Neural crest cell (in vitro differentiated cells): ENCODE measurements around the gene MAP7D2.

DNA sequence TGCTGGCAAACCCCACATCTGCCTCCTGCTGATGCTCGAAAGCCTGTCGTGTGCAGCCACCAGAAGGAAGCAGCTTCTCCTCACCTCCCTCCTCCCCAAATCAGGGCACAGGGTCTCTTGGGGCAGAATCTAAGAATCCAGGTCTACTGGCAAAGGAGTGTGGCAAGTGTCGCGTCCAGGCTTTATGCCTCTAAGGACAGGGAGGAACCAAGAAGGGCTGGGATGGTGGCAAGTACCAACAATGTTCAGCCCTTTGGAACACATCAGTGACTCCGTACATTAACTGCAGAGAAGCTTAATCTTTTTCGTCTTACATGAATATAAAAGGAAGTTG, 16.4 kb upstream of the BEND2 start:
- PRO-cap = no peak

DNA sequence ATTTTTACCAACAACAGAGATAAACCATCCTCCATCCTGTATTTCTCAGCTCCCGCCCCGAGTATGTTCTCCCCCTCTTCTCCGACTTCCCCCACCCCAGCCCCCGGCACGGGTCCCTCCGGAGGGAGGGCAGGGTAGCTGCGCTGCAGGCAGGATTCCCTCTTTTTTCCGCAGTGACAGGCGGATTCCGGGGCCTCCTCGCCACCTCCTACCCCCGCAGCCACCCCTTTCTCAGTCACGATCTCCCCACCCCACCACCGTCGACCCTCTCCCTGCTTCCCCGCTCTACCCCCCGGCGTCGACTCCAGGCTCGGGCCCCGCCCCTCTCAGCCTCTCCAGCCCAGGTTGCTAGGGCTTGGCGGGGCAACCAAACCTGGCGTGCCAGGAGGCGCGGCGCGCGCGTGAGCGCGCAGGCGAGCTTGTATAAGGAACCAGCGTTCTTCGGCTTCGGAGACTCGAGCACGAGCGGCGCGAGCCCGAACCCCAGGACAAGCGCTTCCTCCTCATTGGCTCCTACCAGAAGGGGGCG, 396 bp upstream of the CDKL5 start:
- PRO-cap = unidirectional peak, minus-strand start at position 233 of the sequence; bidirectional peak, plus-strand start outside the sequence, minus-strand start at position 457 of the sequence

DNA sequence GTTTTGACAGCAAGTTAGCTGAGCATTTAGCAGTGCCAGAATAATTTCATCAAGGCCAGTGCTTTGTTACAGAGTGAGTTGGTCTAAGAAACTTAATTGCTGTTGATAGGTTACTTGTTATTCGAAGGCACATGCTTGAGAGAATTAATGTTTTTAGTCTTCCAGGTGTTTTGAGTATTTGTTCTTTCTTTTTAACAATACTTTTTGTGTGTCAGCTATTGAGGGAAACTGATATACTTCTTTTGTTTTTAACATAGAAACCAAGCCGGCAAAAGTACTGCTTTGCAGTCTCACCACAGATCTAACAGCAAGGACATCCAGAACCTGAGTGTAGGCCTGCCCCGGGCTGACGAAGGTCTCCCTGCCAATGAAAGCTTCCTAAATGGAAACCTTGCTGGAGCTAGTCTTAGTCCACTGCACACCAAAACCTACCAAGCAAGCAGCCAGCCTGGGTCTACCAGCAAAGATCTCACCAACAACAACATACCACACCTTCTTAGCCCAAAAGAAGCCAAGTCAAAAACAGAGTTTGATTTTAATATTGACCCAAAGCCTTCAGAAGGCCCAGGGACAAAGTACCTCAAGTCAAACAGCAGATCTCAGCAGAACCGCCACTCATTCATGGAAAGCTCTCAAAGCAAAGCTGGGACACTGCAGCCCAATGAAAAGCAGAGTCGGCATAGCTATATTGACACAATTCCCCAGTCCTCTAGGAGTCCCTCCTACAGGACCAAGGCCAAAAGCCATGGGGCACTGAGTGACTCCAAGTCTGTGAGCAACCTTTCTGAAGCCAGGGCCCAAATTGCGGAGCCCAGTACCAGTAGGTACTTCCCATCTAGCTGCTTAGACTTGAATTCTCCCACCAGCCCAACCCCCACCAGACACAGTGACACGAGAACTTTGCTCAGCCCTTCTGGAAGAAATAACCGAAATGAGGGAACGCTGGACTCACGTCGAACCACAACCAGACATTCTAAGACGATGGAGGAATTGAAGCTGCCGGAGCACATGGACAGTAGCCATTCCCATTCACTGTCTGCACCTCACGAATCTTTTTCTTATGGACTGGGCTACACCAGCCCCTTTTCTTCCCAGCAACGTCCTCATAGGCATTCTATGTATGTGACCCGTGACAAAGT, 67.9 kb downstream of the RS1 start:
- PRO-cap = no peak

DNA sequence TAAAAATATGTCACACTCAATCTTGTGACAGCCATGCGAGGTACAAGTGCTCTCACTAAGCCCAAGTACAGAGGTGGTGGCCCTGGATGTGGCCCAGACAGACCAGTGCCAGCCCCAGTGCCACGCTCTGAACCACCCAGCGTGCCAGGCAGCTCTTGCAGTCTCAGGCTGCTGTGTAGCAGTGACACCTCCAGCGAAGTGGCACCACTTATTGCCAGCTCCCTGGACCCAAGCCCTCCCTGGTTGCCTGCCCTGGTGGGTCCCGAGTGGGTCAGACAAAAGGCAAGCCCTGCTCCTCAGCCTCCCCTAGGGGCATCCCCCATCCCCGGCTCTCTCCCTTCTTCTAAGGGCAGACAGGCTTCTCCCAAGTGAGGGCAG, 100.2 kb downstream of the PHKA2 start:
- PRO-cap = no peak

- PRO-cap = no peak
These were observed 27.5 kb downstream of the MAP3K15 start for GRCh38 chrX:19487851-19488247.

DNA sequence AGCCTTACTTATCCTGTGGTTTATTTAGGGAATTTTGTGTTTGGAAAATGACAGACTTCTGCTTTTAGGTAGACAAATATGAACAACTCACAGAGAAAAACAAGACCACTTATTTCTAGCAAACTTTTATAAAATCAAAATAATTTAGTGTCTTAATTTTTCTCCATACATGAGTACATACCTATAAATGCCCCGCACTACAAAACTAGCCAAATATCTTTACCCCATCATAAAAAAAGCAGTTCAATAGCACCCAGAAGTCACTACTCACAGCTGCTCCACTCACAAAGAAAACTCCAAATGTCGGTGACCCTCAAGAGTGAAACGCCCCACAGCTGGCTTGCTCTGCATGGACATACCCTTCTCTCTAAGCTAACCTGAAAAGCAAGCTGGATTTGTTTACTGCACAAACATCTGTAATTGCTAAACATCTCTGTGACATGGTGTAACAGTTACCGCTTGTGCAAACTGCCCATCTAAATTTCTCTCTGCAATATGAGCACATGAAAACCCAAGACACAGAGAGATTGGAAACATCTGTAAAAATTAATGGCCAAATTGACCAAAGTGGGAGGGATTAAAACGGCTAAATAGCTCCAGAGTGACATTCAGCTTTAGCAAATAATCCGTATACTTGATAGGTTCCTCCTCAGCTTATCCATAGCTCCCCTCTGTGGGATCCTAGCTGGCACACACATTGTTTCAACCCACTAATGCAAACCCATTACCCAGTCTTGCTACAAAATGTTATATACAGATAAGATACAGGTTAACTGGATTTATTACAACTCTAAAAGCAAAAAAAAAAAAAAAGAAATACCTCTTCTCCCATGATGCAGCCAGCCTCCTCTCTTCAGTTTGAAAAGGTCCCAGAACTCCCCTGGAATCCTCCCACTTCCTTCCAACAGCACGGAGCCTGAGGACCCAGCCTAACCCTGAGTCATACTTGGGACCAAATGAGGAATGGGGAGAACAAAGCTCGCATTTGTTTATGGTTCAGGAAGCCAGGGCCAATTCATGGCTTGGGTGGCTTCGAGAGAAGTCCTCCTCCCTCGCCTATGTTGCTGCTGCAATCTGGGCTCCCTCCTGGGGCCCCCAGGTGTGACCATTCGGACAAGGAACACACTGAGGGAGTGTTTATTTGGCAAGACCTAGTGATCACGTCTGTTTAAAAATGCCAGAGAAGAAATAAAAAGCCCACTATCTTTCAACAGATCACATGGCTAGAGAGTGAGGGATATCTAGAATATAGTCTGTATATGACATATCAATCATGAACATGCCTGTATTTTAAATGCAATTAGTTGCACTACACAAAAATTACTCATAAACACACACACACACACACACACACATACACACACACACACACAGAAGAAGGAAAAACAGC, 155.2 kb upstream of the MAP3K15 start:
- PRO-cap = bidirectional peak, plus-strand start at position 299 of the sequence, minus-strand start at position 302 of the sequence; bidirectional peak, plus-strand start at position 1,013 of the sequence, minus-strand start at position 958 of the sequence

DNA sequence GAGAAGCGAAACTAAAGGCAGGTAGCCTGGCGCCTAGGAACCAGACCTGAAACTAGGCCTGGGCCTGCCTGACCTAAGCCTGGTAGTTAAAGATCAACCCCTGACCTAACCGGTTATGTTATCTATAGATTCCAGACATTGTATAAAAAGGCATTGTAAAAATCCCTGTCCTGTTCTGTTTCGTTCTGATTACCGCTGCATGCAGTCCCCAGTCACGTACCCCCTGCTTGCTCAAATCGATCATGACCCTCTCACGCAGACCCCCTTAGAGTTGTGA, 131.8 kb downstream of the SH3KBP1 start:
- PRO-cap = no peak

- PRO-cap = no peak
These were observed 86.5 kb downstream of the SH3KBP1 start for GRCh38 chrX:19800817-19801403.

GRCh38 chrX:19946197-19946510, 44.7 kb downstream of the BCLAF3 start:
- PRO-cap = no peak

DNA sequence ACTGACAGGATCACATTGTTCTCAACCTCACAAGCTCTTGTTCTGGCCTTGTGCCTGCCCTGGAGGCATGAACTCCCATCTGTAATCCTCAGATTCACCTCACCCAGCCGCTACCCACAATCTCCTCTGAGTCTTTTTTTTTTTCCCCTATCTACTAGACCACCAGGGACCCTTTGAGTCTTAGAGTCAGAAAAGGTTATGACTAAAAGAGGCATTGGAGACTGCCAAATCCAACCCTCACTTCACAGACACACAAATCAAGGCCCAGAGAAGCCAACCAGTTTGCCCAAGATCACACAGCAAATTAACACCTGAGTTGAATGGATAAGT, 53.8 kb downstream of the MAP7D2 start:
- PRO-cap = no peak

DNA sequence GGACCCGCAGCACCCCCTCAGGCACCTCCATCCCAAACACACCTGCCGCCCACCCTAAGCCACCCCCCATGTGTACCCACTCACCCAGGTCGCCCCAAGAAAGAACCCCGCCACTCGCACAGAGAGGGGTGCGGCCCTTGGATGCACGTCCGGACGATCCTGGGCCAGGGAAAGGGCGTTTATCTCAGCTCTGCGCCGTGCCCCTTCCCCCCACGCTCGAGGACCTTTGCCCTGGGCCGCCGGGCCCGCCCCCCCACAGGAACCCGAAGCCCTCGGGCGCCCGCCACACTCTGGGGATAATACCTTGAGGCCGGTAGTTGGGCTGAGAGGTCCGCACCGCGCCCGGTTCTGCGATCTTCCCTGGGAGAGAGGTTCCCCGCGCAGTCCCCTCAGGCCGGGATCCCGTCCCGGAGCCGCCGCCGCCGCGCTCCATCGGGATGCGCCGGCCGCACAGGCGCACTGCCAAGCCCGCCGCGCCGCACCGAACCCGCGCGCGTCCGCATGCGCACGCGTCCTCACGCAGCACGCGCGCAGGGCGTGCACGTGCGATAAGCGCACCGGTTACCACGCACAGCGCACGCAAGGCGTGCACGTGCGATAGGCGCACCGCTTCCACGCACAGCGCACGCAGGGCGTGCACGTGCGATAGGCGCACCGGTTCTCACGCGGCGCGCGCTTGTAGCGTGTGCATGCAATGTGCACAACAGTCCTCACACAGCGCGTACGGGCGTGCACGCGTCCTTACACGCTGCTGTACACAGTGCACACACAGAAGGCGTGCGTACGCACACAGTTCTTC, at the start of gene MAP7D2:
Gene MAP7D2, minus strand, starts transcription at position 461 of the 799 bp plus-strand sequence.
- PRO-cap = no peak

- PRO-cap = unidirectional peak, plus-strand start at chrX:20266313
These were observed 746 bp downstream of the RPS6KA3 start for GRCh38 chrX:20265956-20266369.

DNA sequence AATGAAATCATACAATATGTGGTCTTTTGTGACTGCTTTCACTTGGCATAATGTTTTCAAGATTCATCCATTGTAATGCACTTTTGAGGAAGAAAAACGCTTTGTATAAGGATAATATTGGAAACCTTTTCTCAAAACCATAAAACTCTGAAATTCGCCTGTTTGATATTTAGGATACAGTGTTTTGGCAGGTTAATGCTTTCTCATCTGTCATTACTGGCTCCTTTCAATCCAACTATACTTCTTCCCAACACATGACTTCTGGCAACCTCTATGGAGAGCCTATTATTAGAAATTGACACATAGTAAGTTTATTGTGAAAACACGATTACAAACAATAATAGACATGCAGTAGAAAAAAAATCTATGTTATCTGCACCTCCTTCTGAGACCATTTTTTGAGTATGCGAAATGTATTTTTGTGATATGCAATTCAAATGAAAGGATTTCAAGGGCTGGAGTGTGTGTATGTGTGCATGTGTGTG, 4.6 kb upstream of the KLHL34 start:
- PRO-cap = no peak

DNA sequence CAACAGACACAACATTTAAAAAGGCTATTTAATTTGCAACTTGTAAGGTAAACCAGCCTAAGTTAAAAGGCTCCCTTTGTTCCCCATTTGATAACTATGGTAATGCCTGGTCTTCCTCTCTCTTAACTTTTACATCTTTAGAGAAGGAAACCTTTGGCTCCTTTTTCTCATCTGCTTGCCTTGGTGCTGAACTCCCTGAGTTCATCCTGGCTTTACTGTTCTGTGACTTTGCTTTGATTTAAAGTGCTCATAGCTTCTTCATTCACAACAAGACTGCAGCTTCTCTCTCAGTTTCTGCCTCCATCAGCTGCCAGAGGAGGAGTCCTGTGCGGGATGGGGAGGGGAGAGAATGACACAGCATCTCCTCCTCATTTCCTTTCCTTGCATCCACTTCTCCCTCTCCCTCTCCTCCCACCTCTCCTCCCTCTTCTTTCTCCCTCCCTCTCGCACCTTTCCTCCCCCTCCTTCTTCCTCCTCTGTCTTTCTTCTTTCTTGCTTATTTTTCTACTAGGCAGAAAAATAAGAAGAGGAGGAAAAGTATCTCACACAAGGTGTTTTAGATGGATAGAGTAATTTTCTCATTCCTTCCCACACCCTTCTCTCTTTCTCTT, 42.0 kb downstream of the CBLL2 start:
- PRO-cap = no peak

DNA sequence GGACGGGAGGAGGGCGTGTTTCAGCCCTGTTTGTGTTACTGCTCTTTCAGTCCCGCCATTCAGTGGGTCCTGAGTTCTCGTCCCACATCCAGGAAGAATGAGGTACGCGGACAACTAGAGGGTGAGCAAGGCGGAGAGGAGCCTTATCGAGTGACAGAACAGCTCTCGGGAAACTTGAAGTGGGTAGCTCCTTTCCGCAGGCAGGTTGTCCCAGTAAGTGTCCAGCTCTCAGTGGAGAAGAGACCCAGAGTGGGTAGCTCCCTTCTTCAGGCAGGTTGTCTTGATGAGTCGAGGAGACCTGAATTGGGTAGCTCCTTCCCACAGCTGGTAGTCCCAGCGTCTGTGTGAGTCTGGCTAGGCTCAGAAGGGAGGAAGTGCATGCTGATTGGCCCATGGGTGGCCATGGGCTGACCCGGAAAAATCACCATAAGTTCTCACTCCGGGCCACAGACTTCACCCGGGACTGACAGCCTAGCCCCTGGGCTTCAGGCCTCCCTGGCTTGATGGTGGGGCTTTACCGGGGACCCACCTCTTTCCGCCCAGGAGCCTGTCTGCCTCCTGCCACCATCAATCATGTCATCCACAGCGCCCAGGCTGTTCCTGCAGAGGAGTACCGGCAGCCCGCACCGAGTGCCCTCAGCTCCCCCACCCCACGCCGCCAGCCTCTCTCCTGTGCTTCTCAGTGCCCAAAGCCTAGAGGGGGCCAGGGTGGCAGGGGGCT, 16.4 kb upstream of the SAT1 start:
- PRO-cap = no peak

DNA sequence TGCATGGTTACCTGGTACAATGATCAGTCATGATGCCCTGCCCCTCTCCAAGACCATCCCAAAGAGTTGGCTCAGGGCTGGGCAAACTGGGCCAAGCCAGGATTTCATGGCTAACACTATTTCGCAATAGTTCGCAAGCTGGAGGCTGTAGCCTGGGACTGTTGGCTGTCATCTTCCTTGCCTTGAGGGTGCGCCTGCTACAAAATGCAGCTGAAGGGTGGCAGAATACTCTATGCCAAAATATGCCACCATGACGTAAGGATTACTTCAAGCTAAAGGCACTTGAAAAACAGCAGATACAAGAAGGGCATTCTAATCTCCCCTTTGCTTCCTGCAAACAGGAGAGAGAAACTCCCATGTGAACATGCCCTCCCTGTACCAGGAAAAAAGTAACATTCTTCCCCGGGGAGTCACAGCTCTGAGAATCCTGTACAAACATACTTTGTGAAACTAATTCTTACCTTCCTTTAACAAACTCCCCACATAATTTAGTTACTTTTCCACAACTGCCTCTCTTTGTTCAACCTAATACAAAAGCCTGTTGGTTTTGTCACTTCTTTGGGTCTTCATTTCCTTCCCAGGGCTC, 21.1 kb downstream of the SAT1 start:
- PRO-cap = no peak

DNA sequence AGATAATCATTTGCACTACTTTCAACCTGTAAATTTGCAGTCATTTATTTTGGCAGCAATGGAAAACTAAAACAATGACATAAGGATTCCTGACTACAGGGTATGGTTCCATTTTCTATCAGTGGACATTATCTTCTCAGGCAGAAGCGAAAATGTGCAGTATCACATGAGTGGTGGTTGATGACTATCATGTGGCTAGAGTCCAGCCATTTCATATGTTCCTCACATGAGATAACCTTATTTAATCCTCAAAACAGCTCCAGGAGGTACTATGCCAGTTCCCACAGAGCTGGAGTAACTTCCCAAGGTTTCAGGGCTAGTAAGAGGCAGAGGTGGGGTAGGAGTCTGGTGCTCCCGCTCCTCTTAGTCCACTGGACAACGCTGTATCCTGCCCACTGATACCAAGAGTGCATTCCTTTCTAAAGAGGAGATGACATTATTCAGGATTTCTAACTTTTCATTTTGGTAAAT, 61.8 kb downstream of the SAT1 start:
- PRO-cap = no peak

GRCh38 chrX:24061877-24062635, 7.3 kb downstream of the EIF2S3 start:
- PRO-cap = no peak

DNA sequence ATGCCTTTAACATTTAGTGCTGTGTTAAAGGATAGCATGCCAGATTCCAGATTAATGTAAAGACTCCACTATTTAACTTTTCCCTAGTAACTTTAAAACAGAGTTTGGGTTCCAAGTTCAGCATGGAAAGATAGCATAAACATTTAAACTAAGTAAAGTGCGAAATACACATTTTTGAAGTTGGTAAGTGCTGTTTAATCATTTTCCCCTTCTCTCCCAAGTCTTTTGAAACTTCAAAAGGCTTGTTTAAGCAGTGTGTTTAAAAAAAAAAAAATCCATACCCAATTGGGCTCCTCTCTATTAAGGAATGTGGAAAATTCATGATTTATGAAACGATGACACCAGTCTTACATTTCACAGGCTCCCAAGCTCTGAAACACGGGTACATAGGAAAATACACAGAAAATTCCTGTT, 1.1 kb upstream of the ZFX start:
- PRO-cap = no peak

GRCh38 chrX:24166222-24167113, 16.9 kb downstream of the ZFX start:
- PRO-cap = no peak